Neutrophil (primary cell): ENCODE results near the genes SDR42E1, MPHOSPH6 and WFDC1.

- PRO-cap = no peak
These were observed 109.4 kb downstream of the SDR42E1 start for GRCh38 chr16:81901833-81902255.

DNA sequence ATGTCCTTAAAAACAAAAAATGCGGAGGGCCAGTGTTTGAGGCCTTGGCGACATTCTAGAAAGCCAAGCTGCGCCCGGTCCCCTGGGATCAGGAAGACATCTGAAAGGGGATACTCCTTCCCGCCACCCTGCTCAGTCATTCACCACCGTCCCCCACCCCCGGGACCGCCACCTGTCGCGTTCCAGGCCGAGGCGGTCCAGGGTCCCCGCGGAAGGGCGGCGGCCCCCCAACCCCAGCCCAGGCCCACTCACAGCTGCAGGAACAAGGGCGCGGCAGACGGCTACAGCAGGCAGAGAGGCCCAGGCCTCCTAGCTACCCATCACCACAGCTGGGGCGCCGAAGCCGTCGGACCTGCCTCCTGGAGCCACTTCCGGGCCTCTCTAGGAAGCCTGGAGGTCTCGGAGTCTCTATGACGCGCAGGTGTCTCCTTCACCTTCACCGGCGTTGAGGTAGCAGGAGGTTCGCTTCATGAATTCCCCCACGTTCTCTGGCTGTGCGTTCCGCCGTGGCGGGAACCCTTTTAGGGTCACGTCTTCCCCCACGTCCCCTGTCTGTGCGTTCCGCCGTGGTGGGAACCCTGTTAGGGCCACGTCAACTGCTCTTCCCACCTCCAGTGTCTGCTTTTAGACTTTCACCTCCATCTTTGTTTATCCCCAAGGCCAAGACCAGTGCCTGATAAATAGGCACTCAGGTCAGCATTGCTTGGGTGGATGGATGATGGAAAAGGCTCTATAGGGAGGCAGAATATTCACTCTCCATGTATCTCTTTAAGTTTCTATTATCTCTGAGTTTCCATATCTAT, at the start of gene SDR42E1:
Gene SDR42E1, minus strand, starts transcription at position 336 of the 803 bp plus-strand sequence.
- PRO-cap = no peak

DNA sequence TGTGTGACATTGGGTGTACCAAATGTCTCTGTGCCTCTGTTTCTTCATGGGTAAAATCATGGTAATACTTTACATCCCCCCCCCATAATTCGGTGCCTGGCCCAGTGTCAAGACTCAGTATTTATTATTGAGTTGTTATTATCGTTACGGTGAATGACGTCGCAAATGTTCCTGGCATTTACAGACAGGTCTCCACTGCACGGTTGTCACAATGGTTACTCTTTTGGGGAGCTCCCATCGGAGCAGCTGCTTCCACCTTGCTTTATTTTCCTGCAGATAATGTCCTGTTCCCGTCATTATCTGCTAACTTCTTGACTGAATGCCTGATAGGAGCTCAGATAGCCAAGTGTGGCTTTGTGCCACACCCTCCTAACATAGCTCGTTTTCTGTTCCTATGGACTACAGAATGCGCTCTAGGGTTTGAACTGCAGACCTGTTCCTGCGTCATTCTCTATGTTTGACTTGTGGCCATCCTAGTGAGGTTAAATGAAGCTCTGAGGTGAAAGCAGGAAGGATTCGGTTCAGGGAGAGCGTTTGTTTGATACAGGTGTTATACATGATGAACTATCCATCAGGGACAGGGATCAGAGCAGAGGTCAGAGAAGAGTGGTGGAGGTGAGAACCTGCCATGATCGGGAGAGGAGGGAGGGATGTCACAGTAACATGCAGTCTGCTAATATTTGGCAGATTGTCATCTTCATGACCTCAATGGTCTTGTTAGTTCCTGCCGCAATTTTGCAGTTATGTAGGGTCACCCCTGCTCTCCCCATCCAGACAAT, 33.1 kb downstream of the MPHOSPH6 start:
- PRO-cap = no peak

DNA sequence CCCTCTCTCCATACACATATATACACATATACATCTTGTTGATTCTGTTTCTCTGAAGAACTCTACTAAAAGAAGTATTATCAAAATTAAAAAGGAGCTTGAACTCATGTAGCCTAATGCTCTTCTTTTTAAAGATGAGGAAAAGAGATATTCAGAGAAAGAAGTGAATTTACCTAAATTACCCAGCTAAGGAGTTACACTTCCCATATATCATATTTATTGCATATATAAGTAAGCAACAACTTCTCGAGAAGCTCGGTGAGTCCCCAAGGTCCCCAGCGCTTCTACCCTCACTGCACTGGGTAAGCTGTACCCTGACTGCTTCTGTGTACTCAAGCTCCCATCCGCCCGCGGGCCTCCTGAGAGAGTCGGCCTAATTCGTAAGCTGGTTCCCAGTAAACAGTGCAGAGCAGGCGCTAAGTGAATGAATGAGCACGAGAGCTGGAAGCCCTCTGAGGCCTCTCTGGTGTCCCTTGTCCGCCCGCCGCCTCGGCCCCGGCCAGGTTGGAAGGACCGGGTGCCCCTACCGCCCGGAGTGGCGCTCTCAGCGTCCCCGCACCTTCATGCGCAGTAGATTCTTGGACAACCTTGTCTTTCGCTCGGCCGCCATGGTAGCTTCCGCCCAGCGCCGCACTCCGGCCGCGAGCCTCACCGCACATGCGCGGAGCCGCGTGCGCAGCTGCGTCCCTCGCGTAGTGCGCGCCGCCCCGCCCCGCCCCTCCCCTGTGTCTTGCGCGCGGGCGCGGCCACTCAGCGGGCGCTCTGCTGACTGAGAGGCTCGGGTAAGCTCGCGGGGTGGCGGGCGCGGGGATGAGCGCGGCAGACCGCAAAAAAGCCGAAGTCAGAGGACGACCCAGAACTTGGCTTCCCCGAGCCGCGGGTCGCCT, at the start of gene MPHOSPH6:
Gene MPHOSPH6, minus strand, starts transcription at position 659 of the 887 bp plus-strand sequence.
- PRO-cap = no peak

- PRO-cap = no peak
These were observed 2.9 kb downstream of the CDH13 start for GRCh38 chr16:82629420-82630282.

DNA sequence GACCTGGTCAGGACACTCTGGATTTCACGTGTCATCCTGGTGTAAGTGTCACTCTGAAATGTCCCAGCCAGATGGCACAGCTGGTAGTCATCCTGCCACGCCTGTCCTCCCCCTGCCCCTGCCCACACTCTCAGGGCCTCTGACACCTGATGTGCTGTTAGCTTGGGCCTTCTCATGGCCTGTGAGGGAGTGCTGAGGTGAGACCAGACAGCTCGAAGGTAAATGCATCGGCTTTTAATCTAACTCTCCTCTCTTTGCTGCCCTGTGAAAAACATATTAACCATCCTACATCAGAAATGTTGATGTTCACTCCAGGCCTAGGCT, 13.7 kb downstream of the MLYCD start:
- PRO-cap = no peak

GRCh38 chr16:83918794-83919753, 20.2 kb downstream of the MLYCD start:
- PRO-cap = no peak

GRCh38 chr16:83926370-83927518, 26.3 kb upstream of the OSGIN1 start:
- PRO-cap = no peak

GRCh38 chr16:84011015-84011255, 31.7 kb downstream of the SLC38A8 start:
- PRO-cap = no peak

DNA sequence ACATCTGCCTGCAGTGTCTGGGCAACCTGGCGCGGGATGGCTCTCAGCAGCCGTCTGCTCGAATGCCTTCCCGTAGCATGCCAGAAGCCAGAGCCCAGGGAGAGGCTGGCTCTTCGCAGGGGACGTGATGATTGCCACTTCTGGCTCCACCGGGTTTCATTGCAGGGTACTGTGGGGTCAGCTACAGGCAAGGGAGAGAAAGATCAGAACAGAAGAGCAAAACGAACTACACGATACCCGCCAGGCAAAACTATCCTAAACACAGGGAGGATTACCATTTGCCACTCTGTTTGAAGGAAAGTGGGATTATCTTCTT, 21.2 kb downstream of the MBTPS1 start:
- PRO-cap = no peak

- PRO-cap = unidirectional peak, plus-strand start at chr16:84176076
These were observed 11.0 kb downstream of the TAF1C start for GRCh38 chr16:84175669-84176498.

- PRO-cap = no peak
These were observed at the start of gene WFDC1 for GRCh38 chr16:84294261-84295139. WFDC1 (plus strand) TSS chr16:84294878.

GRCh38 chr16:84396050-84397141, 28.1 kb downstream of the ATP2C2 start:
- PRO-cap = no peak

- PRO-cap = no peak
These were observed 19.8 kb upstream of the MEAK7 start for GRCh38 chr16:84524325-84524690.

- PRO-cap = no peak
These were observed 6.8 kb downstream of the COTL1 start for GRCh38 chr16:84611078-84611497.

GRCh38 chr16:84700119-84700906, 513 bp downstream of the USP10 start:
- PRO-cap = no peak

- PRO-cap = no peak
These were observed 54.0 kb upstream of the CRISPLD2 start for GRCh38 chr16:84765422-84766464.

DNA sequence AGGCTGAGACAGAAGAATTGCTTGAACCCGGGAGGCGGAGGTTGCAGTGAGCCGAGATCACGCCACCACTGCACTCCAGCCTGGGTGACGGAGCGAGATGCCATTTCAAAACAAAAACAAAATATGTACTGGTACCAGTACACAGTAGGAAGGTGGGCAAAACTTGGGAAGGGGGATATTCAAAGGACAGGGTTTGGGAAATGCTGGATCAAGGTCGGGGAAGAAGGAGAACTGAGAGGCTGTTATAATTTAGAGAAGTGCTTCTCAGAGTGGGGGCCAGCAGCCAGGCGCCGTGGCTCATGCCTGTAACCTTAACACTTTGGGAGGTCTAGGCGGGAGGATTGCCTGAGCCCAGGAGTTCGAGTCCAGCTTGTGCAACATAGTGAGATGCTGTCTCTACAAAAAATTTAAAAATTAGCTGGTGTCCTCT, 5.2 kb downstream of the CRISPLD2 start:
- PRO-cap = no peak

DNA sequence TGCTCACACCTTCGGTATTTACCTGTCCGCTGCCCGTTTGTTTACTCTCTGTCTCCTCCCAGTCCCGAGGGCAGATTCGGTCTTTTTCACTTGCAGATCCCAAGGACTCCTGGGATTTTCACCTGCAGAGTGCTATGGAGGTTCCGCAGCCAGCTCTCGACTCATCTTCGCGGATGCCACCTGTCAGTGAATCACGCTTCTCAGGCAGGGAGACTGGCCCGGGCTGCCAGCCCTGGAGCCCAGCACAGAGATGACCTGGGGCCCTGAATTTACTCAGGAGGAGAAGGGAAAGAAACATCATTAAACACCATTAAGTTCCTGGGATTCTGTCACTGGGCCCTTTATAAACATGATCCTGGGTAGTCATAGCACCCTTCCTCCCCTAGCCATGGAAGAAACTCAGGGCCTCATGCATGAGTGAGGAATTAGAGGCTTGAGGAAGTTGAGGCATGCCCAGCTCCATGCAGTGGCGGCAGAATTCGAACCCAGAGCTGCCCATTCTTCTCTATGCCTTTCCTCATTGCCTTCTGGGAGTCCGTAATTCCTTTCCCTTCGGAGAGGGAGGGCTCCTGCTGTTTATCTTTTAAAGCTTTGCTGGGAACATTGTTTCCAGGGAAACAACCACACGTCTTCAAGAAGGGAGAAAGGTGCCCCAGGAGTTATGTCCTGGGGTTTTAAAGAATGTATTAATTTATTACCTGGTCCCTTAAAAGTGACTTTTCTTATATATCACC, 8.4 kb downstream of the CRISPLD2 start:
- PRO-cap = no peak

GRCh38 chr16:84828950-84830128, 9.6 kb downstream of the CRISPLD2 start:
- PRO-cap = no peak